ENCODE data around the gene FGB.

- PRO-cap, 2 experiments = no peak in any of the 2 experiments
- RAMPAGE, long total RNA, 4 experiments = no peak in any of the 4 experiments
Observed at GRCh38 chr4:153207494-153207886, 3.2 kb downstream of the TRIM2 start.

DNA sequence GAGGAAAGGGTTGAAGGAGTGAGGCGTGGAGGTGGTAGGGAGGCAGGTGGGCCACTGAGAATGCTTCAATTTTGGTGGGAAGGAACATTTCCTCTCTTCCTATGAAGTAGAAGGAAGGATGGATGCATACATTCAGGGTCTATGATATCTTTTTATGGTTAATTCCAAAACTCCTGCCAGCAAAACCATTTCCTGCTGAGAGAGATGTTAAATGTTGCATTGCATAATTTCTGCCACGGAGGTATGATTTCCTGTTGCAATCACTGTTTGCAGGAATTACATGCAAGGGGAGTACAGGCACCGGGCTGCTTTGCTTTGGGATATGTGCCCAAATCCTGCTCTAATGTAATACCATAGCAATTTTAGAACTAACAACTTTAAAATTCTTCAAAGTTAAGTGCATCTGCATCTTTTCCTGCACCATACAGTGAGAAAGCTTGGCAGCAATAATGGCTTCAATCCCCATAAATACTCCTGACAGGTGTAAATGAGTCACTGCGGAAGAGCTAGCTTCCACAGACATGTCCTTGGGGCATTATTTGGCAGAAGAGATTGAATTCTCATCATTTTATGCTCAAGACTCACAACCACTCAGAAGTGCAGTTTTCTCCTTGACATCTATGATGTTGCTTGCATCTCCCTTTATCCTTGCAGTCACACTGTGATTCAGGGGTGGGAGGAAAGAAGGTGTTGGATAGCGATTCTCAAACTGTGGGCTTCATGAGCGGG is 29.6 kb downstream of the TRIM2 start:
- PRO-cap, 2 experiments = no peak in any of the 2 experiments
- RAMPAGE, long total RNA, 4 experiments = no peak in any of the 4 experiments

GRCh38 chr4:153244900-153245468 is 40.7 kb downstream of the TRIM2 start:
- PRO-cap, 2 experiments = no peak in any of the 2 experiments
- RAMPAGE, long total RNA, 4 experiments = no peak in any of the 4 experiments

GRCh38 chr4:153246624-153247031 is 42.4 kb downstream of the TRIM2 start:
- PRO-cap, 2 experiments = no peak in any of the 2 experiments
- RAMPAGE, long total RNA, 4 experiments = no peak in any of the 4 experiments

GRCh38 chr4:153345793-153346248 is 1.3 kb downstream of the MND1 start:
- PRO-cap, 2 experiments = no peak in any of the 2 experiments
- RAMPAGE, long total RNA, 4 experiments = no peak in any of the 4 experiments

DNA sequence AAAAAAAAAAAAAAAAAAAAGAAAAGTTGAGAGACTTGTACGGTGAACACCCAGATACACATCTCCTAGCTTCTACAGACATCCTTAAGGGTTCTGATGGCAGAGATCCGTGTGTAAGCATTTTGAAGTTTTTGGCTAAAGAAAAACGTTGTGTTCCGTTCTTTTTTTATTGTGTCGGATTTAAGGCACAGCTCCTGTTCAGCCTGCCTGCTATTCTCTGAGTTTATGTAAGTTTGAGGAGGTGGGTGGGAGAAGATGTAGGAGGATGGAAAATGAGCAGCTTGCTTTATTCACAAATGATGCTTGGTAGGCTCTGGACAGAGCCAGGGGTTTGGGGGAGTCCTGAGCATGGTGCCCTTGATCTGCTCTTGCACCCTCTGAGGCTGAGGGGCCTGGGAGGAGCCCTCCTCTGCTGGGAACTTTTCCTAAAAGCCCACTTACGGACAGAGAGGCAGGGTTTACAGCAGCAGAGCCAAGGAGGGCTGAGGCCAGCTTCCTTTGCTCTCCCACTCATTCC is 31.8 kb downstream of the TMEM131L start:
- PRO-cap, 2 experiments = no peak in any of the 2 experiments
- RAMPAGE, long total RNA, 4 experiments = no peak in any of the 4 experiments

- PRO-cap, 2 experiments = no peak in any of the 2 experiments
- RAMPAGE, long total RNA, 4 experiments = no peak in any of the 4 experiments
Observed at GRCh38 chr4:153609218-153609483, 74.9 kb upstream of the TLR2 start.

DNA sequence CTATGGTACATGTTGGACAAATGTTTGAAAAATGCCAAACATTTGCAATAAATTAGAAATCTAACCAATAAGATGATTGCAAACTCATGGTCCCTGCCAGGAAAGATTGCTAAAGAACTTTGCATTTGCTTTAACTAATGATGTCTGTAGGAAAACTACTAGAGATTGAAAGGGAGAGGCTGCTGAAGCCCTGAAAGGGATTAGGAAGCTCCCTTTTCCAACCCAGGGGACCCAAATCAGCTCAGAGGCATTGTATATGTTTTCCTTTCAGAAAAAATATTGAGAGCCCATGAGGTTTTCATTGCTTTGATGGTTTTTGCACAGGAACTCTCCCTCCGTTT is 1.7 kb downstream of the SFRP2 start:
- PRO-cap, 2 experiments = peak in 1 of 2 experiments; most common plus-strand start position 161 of the sequence (in 1)
- RAMPAGE, long total RNA, 4 experiments = no peak in any of the 4 experiments

DNA sequence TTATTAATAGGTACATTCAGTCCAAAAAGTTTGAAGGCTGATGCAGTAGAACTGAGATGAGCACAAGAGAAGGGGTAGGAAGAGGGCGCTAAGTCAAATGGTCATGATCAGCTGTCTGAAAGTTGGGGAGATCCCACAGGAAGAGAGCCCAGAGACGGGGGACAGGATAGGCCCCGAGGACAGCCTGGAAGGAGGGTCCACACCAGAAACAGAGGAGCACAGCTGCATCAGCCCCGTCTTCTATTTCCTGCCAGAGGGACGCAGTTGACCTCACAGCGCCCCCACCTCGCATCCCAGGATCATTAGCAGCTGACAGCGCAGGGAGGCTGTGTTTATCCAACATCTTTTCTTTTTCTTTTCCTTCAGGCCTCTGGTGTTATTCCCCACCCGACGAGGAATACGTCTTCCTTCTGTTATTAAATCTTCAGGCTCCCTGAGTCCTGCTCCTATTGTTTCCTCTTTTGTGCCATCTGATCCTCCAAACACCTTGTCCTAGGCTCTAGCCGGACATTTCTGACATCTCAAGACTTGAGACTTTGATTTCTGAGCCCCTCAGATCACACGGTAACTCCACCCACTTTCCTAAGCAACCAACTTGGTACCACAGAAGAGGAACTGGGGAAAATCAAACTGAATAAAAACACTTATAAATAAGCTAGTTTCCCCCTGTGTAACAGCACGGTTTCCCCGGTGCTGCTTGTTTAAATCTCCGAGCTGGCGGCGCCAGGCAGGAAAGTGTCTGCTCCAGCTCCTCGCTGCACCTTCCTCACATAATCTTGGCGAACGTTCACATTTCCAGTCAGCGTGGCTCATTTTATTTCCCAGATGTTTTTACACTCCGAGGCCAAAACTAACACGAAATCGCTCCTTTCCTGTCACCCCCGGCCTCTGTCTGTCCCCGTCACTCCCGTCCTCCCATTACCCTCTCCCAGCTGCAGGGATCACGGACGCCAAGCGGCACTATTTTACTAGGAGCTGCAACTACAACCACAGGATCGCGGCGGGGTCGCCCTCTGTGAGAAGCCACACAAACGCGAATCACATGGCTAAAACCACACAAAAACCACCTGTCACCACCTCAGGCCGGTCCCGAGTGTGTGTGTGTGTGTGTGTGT is 75.2 kb downstream of the DCHS2 start:
- PRO-cap, 2 experiments = no peak in any of the 2 experiments
- RAMPAGE, long total RNA, 4 experiments = no peak in any of the 4 experiments

DNA sequence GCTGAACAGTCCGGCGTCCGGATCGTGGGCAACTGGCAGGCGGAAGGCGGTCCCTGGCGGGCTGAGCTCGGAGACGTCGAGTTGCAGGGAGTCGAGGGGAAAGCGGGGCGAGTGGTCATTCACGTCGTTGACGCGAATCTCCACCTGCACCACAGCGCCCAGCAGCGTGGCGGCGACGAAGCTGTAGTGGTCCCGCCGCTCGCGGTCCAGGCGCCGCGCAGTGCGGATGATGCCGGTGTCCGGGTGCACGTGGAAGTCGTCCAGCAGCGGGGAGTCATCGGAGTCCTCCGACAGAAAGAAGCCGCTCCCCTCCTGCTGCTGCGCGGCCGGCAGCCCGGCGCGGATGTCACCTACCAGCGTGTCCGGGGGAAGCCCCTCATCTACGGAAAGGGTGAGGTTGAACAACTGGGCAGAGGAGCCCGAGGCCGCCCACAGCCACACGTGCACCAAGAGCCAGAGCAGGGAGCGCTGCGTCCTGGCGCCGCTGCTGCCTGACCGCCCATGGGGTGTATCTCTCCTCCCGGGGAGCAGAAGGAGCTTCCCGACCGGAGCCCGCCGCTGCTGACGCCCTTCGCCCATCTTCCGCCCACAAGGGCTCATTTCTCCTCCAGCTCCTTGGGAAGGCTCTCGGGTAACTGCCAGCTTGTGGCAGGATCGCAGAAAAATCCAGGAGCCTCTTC is 703 bp downstream of the DCHS2 start:
- PRO-cap, 2 experiments = no peak in any of the 2 experiments
- RAMPAGE, long total RNA, 4 experiments = no peak in any of the 4 experiments

- PRO-cap, 2 experiments = no peak in any of the 2 experiments
- RAMPAGE, long total RNA, 4 experiments = no peak in any of the 4 experiments
Observed at GRCh38 chr4:154560958-154561240, 1.9 kb upstream of the FGB start.

DNA sequence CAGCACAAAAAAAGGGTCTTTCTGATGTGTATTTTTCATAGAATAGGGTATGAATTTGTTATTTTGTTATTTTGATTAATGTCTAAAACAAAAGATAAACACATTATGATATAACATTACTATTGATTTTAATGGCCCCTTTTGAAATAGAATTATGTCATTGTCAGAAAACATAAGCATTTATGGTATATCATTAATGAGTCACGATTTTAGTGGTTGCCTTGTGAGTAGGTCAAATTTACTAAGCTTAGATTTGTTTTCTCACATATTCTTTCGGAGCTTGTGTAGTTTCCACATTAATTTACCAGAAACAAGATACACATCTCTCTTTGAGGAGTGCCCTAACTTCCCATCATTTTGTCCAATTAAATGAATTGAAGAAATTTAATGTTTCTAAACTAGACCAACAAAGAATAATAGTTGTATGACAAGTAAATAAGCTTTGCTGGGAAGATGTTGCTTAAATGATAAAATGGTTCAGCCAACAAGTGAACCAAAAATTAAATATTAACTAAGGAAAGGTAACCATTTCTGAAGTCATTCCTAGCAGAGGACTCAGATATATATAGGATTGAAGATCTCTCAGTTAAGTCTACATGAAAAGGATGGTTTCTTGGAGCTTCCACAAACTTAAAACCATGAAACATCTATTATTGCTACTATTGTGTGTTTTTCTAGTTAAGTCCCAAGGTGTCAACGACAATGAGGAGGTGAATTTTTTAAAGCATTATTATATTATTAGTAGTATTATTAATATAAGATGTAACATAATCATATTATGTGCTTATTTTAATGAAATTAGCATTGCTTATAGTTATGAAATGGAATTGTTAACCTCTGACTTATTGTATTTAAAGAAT is at the start of gene FGB:
FGB (plus strand) TSS at position 589 of the 860 bp plus-strand sequence.
- PRO-cap, 2 experiments = no peak in any of the 2 experiments
- RAMPAGE, long total RNA, 4 experiments = no peak in any of the 4 experiments

DNA sequence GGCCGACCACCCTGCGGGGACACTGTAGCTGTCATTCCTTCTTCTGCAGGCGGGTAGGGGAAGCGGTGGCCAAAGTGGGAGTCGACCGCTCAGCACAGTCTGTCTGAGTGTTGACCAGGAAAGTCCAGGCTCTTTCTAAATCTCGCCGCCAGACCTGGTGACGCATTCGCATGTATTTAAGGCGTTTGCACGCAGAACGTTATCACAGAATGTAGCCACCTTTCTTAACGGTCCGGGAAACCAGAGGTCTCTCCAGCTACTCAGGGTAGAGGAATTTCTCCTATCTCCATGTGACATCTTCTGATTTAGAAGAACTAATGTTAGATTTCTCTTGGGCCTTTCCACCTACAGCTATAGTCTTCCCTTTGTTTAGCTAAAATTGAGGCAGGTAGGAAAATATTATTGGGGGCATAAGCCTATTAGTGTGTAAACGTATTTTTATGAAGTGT is 3.1 kb upstream of the LRAT start:
- PRO-cap, 2 experiments = no peak in any of the 2 experiments
- RAMPAGE, long total RNA, 4 experiments = no peak in any of the 4 experiments

DNA sequence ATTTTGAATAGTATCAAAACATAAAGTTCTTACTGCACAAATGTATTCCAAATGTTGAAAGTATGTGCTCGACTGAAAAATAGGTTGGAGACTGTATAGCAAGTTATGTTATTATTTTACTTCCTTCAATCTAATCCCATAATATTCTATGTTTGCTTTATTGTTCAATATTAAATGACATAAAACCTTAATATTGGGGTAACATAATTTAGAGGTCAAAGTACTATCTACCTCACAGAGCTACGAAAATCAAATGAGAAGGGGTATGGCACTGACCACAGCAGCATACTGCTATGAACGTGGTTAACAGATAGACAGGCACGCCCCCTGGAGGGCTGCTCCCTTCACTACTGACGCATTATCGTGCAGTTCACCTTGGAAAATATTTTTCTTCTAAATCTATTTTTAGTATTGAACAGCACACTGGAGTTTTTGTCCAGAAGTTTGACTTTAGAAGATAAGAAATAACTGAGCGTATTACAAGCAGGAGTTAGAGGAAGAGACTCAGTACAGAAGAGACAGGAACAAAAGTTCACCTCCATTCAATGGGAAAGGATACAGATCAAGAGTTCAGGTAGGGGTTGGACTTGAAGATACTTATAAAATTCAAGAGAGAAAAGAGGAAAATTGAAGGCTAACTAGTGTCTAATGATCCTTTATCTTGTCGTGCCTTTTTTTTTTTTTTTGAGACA is 22.8 kb downstream of the MAP9 start:
- PRO-cap, 2 experiments = no peak in any of the 2 experiments
- RAMPAGE, long total RNA, 4 experiments = no peak in any of the 4 experiments

GRCh38 chr4:155789437-155789856 is 30.6 kb downstream of the GUCY1B1 start:
- PRO-cap, 2 experiments = no peak in any of the 2 experiments
- RAMPAGE, long total RNA, 4 experiments = no peak in any of the 4 experiments

GRCh38 chr4:155909723-155910100 is 6.2 kb downstream of the TDO2 start:
- PRO-cap, 2 experiments = no peak in any of the 2 experiments
- RAMPAGE, long total RNA, 4 experiments = no peak in any of the 4 experiments

- PRO-cap, 2 experiments = no peak in any of the 2 experiments
- RAMPAGE, long total RNA, 4 experiments = start-site peak on the minus strand in 1 of 4 experiments, at chr4:155925859-155925901 at its widest, 6 reads per replicate
Observed at GRCh38 chr4:155925476-155926065, 22.1 kb downstream of the TDO2 start.

GRCh38 chr4:156957961-156958827 is 13.4 kb downstream of the PDGFC start:
- PRO-cap, 2 experiments = no peak in any of the 2 experiments
- RAMPAGE, long total RNA, 4 experiments = start-site peak on the minus strand in 1 of 4 experiments, at chr4:156958356-156958435 at its widest, 5 reads per replicate

DNA sequence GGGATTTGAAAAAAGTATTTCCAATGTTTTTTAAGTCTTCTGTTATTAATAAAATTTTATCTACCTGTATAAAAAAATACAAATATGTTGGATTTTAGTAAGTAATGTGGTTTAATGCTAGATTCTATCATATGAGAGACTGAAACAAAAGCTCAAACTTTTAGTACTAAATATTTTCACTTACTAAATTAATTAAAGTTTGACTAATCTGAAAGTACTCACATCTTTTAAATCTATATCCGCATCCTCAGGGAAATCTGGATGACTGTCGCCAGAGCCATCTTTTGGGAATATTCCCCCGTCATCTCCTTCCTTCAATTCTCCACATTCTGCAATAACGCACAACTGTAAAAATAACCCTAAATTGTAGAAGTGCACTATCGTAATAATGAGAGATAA is 7.9 kb downstream of the PPID start:
- PRO-cap, 2 experiments = no peak in any of the 2 experiments
- RAMPAGE, long total RNA, 4 experiments = no peak in any of the 4 experiments

DNA sequence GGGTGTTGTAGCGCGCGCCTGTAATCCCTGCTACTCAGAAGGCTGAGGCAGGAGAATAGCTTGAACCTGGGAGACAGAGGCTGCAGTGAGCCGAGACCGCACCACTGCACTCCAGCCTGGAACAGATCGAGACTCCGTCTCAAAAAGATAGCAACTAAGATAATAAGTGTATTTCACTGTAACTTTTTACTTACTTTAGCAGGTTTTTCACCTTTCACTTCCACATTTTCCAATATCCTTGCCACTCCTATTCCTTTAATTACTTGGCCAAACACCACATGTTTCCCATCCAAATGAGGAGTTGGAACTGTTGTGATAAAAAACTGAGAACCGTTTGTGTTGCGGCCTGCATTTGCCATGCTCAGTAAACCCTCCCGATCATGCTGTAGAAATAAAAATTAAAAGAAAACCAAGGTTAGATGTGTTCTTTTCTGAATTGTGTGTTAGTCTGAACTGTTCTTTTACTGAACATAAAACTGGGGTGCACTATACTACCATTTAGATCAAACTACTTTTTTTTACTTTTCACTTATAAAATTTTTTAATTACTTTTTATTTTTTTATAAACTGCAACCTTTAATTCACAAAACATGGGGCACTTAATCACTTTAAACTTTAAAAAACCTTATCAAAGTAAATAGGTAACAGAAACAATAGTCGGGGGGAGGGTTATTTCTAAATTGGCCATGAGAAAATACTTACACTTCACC is 6.2 kb downstream of the PPID start:
- PRO-cap, 2 experiments = no peak in any of the 2 experiments
- RAMPAGE, long total RNA, 4 experiments = no peak in any of the 4 experiments